ENCODE data around the gene TMC2.

DNA sequence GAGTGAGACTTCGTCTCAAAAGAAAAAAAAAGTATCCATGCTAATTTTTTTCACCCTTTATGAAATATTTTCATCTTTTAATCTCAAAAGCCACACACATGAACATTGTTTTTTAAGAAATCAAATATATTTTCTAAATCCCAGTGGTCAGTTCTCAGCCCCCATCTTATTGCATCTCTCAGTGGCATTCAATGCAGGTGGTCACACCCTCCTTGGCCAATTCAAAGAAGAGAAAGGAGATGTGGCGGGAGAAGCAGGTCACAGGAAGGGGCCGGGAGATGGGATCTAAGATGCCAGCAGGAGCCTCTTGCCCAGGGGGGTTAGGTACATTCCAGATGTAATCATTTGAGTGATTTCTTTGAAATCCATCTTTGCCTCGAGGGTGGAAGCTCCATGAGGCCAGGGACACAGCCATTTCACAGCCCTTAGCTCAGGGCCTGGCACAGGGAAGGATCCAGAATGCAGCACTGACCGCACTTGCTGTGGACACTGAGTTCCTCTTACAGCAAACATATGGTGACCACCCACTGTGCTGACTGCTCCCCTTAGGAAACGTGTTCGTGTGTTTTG is 14.6 kb downstream of the SIRPA start:
- PRO-cap = no peak
- RAMPAGE, long total RNA, 2 experiments = no peak in any of the 2 experiments

DNA sequence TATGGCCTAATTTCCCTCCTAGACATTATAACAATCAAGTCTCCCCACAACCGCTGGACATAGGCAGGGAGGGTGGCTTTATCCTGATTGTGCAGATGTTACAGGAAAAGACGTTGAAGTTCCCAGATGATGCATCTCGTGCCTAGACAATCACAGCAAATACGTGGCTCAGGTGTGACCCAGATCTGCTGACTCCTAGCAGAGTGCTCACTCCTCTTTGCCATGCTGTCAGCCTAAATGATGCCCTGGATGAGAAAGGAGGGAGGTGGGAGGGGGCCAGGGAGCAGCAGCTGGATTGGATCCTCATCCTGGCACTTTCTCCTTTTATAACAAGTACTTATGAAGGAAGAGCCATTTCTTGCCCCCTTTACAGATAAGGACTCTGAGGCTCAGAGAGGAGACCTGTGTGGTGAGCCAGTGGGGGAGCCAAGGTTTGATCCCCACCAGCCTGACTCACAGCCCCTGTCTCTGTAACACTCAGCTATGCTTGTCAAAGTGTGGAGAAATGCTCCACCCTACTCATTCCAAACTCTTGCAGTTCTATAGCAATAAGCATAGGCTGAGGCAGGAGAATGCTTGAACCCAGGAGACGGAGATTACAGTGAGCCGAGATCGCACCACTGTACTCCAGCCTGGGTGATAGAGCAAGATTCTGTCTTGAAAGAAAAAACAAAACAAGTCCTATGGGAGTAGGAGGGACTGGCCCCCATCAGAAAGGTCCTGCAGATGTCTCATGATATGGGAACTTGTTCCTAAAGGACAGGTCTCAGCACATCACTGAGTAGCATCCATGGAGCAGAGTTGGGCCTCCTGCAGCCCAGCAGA is 21.9 kb downstream of the SIRPA start:
- PRO-cap = no peak
- RAMPAGE, long total RNA, 2 experiments = start-site peak on the plus strand in 1 of 2 experiments, centred at position 656 of the sequence, 5 reads per replicate

GRCh38 chr20:2102492-2103557 is 1.2 kb downstream of the STK35 start:
- PRO-cap = bidirectional peak, plus-strand start at chr20:2102662, minus-strand start at chr20:2102632; bidirectional peak, plus-strand start at chr20:2103336, minus-strand start at chr20:2103265
- RAMPAGE, long total RNA, 2 experiments = no peak in any of the 2 experiments

GRCh38 chr20:2132343-2133068 is 30.9 kb downstream of the STK35 start:
- PRO-cap = no peak
- RAMPAGE, long total RNA, 2 experiments = no peak in any of the 2 experiments

DNA sequence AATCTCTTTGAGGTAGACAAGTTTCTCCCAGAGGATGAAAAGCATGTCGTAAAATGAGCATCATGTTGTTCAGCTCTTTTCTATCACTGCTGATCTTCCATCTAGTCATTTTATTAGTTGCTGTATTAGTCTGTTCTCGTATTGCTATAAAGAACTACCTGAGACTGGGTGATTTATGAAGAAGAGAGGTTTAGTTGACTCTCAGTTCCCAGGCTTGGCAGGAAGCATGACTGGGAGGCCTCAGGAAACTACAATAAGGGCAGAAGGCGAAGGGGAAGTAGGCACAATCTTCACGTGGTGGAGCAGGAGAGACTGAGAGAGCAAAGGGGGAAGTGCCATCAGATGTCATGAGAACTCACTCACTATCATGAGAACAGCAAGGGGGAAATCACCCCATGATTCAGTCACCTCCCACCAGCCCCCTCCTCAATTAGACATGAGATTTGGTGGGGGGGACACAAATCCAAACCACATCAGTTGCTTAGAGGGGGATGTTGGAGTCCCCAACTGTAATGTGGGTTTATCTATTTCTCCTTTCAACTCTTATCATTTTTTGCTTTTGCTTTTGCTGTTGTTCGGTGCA is 77.6 kb upstream of the TGM3 start:
- PRO-cap = no peak
- RAMPAGE, long total RNA, 2 experiments = no peak in any of the 2 experiments

DNA sequence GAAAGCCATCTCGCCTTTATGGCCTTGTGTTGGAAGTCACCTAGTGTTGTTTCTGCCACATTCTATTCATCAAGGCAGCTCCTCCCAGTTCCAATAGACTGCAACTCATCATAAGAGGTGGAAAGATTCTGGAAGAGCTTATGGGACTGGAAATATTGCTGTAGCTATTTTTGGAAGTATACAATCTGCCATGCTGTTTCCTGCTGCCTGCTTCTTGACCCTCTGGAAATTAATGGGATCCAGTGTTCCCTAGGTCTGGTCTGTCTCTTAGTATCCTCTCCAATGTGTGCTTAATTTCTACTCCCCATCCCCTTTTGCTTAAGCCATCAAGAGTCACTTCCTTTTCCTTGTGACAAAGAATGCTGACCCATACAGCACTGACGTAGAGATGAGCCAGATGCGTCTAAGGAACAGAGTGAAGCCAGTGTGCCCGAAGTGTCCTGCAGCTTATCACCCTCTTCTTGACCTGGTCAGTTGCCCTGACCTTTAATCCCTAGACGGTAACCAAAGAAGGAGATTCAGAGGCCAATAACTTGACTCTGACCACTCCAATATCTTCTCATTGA is 31.4 kb downstream of the SNRPB start:
- PRO-cap = no peak
- RAMPAGE, long total RNA, 2 experiments = no peak in any of the 2 experiments

- PRO-cap = no peak
- RAMPAGE, long total RNA, 2 experiments = no peak in any of the 2 experiments
Observed at GRCh38 chr20:2459642-2460750, 10.6 kb downstream of the SNRPB start.

DNA sequence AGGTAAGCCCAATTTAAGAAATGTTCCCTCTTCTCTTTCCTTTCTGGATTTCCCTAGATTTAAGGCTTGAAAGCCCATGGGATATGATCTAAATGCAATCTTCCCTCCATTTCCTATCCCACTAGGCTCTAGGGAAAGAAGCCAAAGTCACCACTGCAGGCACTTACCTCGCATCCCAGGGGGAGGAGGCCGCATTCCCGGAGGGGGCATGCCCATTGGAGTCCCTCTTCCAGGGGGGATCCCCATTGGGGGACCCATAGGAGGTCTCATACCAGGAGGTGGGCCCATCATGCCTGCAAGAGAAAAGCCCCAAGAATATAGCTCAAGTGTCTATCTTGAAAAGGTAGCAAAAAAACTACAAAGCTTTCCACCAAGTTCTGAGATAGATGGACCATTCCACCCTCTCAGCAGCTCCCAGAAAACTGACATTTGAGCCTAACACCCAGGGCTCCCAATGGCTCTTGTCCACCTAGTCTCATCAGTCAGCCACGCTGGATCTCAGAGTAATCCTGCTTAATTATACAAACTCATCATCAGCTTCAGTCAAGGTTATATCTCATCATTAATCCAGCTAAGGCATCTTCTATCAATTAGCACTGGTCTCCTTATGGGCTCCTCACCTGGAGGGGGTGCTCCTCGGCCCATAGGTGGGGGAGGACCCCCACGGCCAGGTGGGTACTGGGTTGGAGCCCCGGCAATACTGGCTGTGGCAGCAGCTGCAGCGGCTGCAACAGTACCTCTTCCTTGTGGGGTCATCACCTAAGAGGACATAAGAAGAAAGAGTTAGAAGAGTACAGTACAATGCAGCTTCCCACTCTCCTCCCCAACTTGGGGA is 7.9 kb downstream of the SNRPB start:
- PRO-cap = no peak
- RAMPAGE, long total RNA, 2 experiments = no peak in any of the 2 experiments

GRCh38 chr20:2536454-2536763 is at the start of gene TMC2:
TSS of gene TMC2 (plus strand) at chr20:2536573.
- PRO-cap = no peak
- RAMPAGE, long total RNA, 2 experiments = no peak in any of the 2 experiments

GRCh38 chr20:2656903-2657399 is 4.5 kb downstream of the NOP56 start:
- PRO-cap = no peak
- RAMPAGE, long total RNA, 2 experiments = no peak in any of the 2 experiments

- PRO-cap = no peak
- RAMPAGE, long total RNA, 2 experiments = no peak in any of the 2 experiments
Observed at GRCh38 chr20:2712257-2713496, 20.1 kb downstream of the EBF4 start.

DNA sequence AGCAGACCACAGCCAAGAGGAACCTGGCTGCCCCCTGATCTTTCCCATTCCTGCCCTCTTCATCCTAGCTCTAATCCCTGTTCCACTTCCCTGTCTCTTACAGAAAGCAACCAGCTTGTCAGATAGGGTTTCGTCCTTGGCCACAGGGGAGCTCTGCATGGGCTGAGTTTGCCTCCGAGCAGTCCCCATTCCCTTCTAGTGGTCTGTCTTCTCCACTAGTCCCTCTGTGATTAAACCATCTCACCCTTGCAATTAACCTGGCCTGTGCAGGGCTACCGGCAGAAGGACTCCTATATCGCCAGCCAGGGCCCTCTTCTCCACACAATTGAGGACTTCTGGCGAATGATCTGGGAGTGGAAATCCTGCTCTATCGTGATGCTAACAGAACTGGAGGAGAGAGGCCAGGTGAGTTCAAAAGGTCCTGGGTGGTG is 16.0 kb upstream of the GNRH2 start:
- PRO-cap = no peak
- RAMPAGE, long total RNA, 2 experiments = no peak in any of the 2 experiments

GRCh38 chr20:3071704-3072705 is 585 bp downstream of the OXT start:
- PRO-cap = bidirectional peak, plus-strand start at chr20:3072372, minus-strand start at chr20:3072280
- RAMPAGE, long total RNA, 2 experiments = no peak in any of the 2 experiments

DNA sequence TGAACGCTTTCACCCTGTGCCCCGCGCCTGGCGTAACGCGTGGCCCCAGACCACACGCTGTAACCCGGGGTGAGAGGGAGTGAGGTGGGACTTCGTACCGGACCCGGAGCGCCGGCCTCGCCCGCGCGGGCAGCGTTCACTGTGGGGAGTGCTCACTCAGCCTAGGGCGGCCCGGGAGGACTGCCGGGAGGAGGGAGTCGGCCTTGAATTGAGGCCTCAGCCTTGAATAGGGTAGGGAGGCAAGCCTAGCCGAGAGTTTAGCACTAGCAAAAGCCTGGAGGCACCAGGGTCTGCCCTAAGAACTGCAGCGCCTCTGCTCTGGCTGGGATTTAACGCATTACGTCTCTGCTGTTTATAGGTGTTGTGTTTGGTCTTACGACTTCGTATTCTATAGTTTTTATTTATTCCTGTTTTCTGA is 891 bp upstream of the LZTS3 start:
- PRO-cap = bidirectional peak, plus-strand start at position 159 of the sequence, minus-strand start at position 150 of the sequence
- RAMPAGE, long total RNA, 2 experiments = no peak in any of the 2 experiments

- PRO-cap = no peak
- RAMPAGE, long total RNA, 2 experiments = no peak in any of the 2 experiments
Observed at GRCh38 chr20:3203696-3204283, 692 bp downstream of the DDRGK1 start.

GRCh38 chr20:3221701-3222182 is 12.4 kb downstream of the ITPA start:
- PRO-cap = no peak
- RAMPAGE, long total RNA, 2 experiments = no peak in any of the 2 experiments

GRCh38 chr20:3383143-3383473 is 24.4 kb downstream of the DNAAF9 start:
- PRO-cap = no peak
- RAMPAGE, long total RNA, 2 experiments = no peak in any of the 2 experiments

DNA sequence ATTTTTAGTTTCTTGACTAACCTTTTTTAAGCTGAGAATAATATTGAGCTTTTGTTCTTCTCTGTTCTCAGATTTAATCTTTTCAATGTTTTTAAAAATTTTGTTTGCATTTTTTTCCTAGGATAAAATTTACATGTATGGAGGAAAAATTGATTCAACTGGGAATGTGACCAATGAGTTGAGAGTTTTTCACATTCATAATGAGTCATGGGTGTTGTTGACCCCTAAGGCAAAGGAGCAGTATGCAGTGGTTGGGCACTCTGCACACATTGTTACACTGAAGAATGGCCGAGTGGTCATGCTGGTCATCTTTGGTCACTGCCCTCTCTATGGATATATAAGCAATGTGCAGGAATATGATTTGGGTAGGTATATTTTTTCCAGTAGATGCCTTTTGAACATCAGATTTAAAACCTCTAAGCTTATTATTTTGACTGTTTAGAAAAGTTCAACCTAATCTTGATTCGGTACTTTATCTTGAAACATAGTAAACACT is 89.8 kb downstream of the ATRN start:
- PRO-cap = no peak
- RAMPAGE, long total RNA, 2 experiments = no peak in any of the 2 experiments

DNA sequence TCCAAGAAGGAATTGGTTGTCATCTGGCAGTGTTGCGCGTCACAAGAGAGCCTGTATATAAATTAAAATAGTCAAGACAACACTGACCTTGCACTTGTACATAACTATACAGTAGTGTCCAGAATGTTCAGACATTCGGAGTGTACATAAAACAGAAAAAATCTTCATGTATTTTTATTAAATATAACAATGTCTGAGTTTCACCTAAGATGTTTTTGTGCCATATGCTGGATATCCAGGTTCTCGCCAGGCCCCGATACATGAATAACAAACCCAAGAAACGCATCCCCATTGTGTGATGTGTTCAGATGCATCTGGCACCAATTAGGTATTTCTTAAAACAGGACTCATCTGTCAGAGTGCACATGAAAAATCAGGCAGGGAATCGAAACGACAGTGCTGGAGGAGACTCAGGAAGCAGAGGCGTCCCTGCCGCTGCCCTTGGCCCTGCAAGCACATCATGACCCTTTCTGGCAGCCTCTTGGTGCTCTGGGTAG is 13.9 kb downstream of the GFRA4 start:
- PRO-cap = no peak
- RAMPAGE, long total RNA, 2 experiments = no peak in any of the 2 experiments

DNA sequence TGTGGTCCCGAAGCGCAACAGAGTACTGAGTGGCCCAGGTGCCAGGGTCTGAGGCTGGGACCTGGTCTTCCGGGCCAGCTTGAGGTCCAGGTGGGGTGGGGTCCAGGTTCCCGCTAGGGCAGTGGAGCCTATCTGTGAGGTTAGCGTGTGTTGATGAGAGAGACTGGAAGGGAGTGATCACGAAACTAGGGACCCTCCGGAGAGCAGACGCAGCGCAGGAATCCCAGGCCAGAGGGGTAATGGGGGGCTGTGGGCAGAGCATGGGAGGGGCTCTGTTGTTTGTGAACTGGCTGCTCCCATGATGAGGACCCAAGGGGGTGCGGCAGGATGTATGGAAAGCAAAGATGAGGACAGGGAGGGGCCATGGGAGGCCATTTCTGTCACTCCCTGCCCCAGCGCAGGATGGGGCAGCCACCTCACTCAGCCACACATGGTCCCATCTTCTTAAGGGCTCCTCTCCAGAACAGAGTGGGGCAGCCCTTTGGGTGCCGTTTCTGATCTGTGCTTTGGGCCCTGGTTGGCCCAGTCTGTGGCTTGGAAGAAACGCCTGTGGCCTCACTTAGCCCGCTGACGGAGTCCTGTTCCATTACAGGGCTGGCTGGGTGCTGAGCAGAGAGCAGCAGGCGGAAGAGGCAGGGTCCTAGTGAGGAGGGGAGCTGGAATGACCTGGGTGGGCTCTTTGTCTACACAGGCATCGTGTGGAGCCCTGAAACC is 876 bp downstream of the HSPA12B start:
- PRO-cap = no peak
- RAMPAGE, long total RNA, 2 experiments = no peak in any of the 2 experiments